GM12891 (cell line): Measurements from ENCODE around the genes KRTAP10-10 and KRTAP12-2.

GRCh38 chr21:44324247-44324753 lies 14.9 kb downstream of the CFAP410 start:
- RRBS, result no CpG with 5 or more reads among the region's 23 CpGs

DNA sequence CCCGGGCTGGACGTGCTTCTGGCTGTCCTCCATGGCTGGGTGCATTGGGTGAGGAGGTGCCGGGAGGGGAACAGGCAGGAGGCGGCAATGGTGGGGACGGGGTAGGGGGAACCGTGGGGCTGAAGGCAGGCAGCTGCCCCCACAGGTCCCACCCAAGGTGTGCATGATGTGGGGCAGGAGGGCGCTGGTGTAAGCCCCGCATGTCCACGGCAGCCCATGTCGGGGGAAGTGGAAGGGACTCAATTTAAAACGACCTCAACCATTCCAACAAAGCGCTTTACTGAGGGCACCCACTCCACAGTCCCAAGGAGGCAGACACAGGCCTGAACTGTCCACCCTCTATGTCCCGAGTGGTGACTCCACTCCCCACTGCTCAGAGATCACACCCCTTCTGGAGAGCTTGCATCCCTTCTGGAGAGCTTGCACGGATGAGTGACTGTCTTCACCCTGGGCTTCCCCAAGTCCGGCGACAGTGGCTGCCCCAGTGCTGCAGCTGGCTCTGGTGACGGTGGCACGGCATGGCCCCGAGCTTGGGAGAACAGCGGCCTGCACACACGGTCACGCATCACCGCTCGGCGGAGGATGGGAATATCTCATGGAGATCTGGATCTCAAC lies 10.4 kb downstream of the CFAP410 start:
- RRBS, result 75% methylated on average over 3 of the region's 25 CpGs

GRCh38 chr21:44330225-44330411 lies 9.1 kb downstream of the CFAP410 start:
- RRBS, result 86% methylated on average over 4 of the region's 10 CpGs

- RRBS, result no CpG with 5 or more reads among the region's 7 CpGs
These were observed at the start of gene KRTAP10-10 for GRCh38 chr21:44637062-44637407. Gene KRTAP10-10 (plus strand): TSS chr21:44637356.

GRCh38 chr21:44654671-44655142 lies 248 bp upstream of the KRTAP12-4 start:
- RRBS, result no CpG with 5 or more reads among the region's 6 CpGs

GRCh38 chr21:44666600-44667320 lies at the start of gene KRTAP12-2:
Gene KRTAP12-2 (minus strand): TSS chr21:44666927.
- RRBS, result no CpG with 5 or more reads among the region's 13 CpGs

DNA sequence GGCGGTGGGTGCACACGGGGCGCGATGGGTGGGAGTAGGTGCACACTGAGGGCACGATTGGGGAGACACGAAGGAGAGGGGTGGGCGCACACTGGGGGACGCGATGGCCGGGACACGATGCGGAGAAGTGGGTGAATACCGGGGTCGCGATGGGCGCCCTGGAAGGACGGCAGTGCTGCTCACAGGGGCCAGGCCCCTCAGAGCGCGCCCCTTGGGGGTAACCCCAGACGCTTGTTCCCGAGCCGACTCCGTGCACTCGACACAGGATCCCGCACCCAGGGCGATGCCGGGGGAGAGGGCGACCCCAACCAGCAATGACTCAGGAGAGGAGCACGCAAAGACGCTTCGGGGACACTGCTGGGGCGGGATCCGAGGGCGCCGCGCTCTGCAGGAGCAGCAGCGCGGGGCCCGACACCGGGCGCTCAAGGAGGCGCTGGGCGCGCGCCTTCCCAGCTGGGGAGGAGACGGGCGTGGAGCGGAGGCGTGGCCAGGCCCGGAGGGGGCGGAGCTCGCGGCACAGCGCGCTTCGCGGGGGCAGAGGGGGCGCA lies 546 bp downstream of the SUMO3 start:
- RRBS, result 1% methylated on average over 11 of the region's 58 CpGs

DNA sequence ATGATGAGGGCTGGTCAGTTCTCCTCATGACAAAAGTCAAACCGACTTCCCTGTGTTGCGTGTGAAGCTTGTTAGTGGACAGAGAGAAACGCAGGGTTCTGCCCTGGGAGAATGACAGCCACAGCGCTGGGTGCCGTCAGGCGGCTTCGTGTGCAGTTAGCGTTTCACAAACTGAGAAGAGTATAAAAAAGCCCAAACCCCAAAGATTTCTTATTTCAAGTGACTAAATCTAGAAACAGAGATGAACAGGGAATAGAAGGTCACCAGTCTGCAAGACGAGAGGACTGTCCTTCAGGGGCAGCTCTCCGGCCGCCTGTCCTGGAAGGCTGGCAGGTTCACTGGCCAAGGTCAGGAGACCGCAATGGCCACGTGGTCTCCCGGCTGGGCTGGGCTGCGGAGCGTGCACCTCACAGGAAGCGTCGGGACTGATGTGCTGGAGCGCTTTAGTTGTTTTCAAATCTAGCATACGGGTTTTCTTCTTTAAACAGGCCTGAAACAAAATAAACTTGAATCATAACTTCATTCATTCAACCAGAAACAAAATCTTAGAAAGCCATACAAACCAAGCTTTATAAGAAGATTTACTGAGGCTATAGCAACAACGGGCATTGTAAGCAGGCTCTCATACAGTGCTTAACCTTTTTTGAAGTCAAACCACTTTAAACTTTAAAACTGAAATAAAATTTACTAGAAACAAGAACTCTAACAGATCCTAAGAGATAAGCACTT lies 22.2 kb downstream of the PTTG1IP start:
- RRBS, result 87% methylated on average over 5 of the region's 21 CpGs

DNA sequence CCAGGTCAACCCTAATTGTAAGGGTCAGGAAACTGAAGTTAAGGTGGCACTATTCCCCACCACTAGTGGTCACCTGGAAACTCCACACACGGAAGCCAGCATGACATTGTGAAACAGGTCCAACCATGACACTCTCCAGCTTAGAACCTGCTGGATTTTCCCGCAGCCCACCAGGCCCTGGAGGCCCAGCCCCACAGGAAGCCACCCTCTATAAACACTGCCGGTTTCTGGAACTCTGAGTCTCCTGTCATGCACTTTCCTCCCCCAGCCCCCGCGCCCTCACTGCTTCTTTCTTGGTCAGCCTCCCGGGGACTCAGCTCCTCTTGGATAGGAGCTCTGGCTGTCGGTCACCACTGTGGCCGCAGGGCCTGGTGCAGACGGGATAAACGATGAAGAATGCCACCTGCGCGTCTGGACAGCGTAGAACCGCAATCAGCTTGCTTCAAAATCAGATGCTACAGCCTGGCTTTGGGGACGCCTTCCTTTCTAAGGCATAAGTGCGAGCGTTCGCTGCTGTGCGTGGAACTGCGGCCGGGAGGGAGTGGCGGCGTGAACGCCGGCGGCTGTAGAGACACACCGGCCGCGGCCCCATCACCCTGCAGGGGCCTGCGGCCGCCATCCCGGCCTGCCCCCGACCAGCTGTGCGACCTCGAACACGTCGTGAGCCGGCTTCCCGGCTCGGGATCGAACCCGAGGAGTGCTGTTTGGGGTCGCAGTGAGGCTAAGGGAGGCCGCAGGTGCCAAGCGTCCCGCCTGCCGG lies 859 bp downstream of the PTTG1IP start:
- RRBS, result 2% methylated on average over 24 of the region's 47 CpGs

- RRBS, result no CpG with 5 or more reads among the region's 10 CpGs
These were observed 4.5 kb upstream of the PTTG1IP start for GRCh38 chr21:44877838-44878503.

DNA sequence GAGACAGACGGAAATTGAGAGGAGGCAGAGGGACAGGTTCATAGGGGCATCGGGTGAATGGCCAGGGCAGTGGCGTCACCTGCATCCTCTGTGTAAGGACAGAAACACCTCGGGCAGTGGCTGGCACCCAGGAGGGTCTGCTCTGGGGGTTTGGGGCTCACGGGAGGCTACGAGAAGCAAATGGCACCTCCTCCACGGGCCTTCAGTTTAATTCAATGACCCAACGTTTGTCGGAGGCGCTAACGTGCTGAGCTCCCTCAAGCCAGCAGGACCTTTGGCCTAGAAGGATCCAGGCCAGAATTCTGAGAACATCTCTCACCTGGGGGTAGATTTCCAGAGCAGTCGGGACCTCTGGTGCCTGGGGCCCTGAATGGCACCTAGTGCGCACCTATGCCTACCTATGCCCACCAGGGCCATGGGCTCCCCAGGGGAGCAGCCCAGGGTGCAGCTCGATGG lies 20.6 kb upstream of the PTTG1IP start:
- RRBS, result no CpG with 5 or more reads among the region's 14 CpGs

GRCh38 chr21:44911074-44911828 lies 9.4 kb downstream of the ITGB2 start:
- RRBS, result 8% methylated on average over 2 of the region's 23 CpGs

- RRBS, result no CpG with 5 or more reads among the region's 9 CpGs
These were observed 19.1 kb downstream of the SLX9 start for GRCh38 chr21:44958999-44959356.

DNA sequence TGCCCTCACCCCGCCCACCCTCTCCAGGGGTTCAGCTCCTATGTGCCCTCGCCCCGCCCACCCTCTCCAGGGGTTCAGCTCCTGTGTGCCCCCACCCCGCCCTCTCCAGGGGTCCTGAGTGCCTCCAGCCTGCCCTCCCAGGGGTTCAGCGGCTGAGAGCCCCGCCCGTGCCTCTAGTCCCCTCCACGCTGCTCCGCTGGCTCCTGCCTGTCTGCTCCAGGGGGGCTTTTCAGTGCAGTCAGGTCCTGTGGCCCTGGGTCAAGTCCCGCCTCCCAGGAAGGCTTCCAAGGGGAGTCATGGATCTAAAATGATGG lies 33.7 kb downstream of the SLX9 start:
- RRBS, result no CpG with 5 or more reads among the region's 10 CpGs

DNA sequence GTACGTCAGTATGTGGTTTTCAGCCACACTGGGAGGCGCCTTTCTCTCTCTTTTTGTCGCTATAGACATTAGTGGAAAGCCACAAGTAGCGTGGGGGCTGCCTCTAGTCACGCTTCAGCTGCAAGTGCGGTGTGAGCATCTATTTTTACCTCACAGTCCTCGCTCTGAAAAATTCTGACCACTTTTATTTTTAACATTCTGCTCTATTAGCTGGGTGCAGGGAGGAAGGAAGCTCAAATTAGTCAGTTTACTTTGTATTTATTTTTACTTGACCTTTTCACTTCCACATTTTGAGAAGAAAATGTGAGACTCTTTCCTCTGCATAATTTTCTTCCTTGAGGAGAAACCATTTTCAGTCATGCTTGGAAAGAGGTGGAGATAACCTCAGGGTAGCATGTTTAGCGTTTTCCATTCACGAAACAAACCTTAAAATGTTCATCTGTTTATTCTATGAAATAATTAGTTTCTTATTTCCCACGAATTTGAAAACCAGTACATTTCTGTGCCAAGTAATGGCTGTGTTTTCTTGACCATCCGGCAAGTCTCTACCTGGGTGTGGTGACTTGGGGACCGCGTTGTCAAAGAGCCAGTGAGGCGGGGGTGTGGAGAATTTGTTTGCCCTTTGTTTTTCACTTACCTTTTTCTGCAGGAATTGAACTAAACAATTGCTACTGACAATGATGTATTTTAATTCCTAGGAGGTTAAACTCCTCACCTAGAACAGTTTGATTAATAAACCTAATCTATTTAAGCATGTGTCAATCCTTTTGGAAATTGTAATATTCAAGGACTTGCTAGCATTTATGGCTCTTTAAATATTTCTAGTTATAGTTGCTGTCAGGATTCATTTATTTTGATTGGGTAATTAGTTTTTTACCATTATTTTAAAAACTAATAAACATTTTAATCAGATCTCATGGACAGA lies 35.7 kb downstream of the ADARB1 start:
- RRBS, result no CpG with 5 or more reads among the region's 14 CpGs

GRCh38 chr21:45269743-45270335 lies 17.9 kb downstream of the POFUT2 start:
- RRBS, result no CpG with 5 or more reads among the region's 20 CpGs

DNA sequence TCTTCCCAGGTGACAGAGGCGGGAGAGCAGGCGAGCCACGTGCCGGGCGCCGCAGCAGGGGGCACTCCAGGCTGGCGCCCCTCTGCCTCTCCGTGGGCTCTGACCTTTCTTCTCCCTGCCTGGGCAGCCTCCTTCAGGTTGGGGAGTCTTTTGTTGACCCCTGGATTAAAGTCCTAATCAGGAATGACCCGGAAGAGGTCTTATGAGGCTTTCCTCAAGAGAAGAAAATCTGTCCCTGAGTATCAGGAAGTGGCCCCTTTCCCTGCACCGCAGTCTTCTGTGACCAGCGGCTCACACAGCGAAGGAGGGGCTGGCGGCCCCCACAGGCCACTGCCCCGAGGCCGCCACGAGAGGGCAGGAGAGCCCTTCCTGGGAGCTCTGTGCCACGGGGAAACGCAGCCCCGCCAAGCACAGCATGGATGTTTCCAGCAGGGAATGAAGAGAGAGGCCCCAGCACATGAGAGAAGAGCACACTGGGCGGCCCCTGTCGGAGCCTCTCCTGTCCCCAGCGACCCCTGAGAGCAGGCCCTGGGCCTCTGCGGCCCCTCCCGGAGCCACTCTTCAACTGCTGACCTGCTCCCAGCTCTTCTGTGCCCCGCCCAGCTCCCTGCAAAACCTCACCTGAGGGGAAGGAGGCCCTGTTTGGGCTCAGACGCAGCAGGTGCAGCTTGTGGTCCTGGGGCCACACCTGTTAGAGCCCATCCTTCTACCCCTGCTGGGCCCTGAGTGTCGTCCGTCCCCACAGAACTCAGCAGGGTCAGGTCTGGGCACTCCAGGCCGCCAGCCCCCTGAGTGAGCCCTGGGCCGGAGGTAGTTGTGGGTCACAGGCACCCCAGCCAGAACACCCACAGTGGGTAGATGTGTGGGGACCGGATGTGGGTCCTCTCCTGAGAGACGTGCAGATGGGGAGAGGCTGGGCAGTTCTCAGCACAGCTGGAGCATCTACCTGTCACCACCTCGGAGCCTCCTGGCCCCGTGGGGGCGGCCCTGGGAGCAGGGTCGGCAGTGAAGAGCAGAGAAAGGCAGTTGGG lies 4.9 kb upstream of the POFUT2 start:
- RRBS, result 60% methylated on average over 6 of the region's 36 CpGs

- RRBS, result 97% methylated on average over 5 of the region's 19 CpGs
These were observed 37.0 kb upstream of the POFUT2 start for GRCh38 chr21:45324657-45325168.

GRCh38 chr21:45351202-45351656 lies 53.7 kb upstream of the COL18A1 start:
- RRBS, result 81% methylated on average over 5 of the region's 20 CpGs

- RRBS, result no CpG with 5 or more reads among the region's 7 CpGs
These were observed 16.9 kb upstream of the COL18A1 start for GRCh38 chr21:45388011-45388448.